ENCODE measurements around a stretch of chr1.

GRCh38 chr1:10776170-10776914, 20.1 kb downstream of the CASZ1 start:
- PRO-cap: no peak

DNA sequence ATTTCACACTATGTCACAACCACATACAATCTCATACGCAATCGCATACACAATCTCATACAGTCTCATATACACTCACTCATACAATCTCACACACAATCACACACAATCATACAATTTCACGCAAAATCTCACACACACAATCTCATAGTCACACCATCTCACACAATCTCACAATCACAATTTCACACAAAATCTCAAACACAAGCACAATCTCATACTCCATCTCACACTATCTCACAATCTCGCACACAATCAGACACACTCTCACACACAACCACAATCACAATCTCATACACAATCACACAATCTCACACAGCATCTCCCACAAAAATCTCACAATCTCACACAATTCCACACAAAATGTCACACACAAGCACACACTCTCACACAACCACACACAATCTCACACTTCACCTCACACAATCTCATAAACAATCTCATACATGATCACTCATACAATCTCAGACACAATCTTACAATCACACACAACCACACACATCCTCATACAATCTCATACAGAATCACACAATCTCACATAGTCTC, 18.4 kb downstream of the CASZ1 start:
- PRO-cap: no peak

DNA sequence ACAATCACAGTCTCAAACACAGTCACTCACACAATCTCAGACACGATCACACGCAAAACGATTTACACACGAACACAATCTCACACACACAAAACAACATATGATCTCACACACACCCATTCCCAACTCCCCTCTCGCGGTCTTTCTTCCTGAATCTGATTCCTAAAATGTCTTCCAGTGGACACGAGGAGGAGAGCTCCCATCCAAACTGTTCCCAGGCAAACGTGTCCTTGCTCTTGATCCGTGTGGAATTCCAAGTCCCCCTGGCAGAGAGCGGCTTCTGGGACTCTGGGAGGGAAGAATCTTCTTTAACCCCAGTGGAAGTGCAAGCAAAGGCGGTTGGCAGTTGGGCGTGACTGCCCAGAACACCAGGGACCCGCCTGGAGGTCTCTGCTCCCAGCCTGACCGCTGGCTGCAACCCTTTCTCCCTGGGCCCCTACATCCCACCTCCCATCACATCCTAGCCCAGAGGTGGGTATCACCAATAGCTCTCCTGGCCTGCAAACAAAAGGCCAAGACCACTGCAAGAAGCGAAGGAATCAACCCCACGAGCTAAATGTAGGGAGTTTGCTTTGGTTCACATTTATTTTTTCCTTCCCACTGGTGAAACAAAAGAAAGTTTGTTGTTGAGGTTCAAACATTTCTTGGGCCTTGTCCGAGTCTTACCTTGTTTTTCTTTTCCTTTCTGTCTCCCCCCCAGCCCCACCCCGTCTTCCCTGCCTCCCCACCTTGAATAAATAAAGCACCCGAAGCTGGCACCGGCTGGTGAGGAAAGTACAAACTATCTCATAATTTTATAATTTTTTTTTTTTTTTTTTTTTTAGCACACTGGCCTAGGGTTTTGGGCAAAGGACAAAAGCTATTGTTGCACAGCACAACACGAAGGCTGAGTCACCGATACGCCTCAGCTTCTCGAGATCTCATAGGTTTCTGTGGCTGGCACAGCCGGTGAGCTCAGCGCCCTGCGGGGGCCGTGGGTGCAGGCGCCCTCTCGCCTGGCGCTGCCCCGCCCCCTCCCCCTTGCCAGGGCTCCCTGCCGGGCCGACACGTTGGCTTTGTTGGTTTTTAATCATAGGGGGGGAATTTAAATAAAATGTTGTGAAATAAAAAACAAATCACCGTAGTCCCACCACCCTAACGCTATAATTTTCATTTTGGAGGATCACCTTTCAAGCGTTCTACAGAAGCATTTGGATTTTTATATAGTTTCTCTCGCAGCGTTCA, 17.6 kb downstream of the CASZ1 start:
- PRO-cap: no peak

GRCh38 chr1:10791476-10792674, 4.6 kb downstream of the CASZ1 start:
- PRO-cap: no peak

DNA sequence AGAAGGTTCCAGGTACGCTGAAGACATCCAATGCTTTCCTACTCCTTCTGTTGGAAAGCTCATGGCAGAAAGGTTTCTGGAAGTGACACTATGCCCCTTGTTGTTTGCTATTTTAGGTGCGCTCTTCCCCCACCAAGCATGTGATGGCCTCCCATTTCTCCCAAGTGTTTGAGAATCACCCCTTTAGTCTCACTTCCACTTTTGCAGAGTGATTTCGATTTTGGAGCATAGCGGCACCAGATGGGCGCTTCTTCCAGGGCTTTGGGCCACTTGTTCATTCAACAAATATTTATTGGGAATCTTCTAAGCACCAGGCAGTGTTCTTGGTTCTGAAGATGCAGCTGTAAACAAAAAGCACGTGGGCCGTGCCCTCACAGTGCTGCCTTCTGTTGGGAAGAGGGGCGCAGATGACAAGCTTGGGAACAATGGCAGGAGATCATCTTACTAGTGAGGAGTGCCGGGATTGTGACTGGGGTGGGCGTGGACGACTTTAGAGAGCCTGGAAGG, 12.5 kb downstream of the C1orf127 start:
- PRO-cap: bidirectional peak, plus-strand start outside the sequence, minus-strand start at position 388 of the sequence

GRCh38 chr1:11058381-11058971, 1.3 kb downstream of the SRM start:
- PRO-cap: no peak

DNA sequence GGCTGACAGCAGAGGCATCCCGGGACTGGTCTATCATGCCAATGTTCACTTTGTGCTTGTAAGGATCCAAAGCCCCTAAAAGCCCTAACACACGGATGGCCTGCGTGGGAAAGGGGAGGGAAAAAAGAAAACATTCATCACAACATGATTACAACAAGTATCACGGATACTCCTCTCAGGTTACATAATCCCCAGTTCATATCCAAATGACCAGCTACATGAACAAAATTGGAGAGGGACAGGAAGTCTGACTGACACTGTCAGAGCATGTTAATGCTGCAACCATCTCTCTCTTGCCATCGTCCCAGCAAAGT, 31.4 kb downstream of the MTOR start:
- PRO-cap: no peak

- PRO-cap: no peak
Measured at GRCh38 chr1:11250716-11251424, 11.5 kb downstream of the MTOR start.

DNA sequence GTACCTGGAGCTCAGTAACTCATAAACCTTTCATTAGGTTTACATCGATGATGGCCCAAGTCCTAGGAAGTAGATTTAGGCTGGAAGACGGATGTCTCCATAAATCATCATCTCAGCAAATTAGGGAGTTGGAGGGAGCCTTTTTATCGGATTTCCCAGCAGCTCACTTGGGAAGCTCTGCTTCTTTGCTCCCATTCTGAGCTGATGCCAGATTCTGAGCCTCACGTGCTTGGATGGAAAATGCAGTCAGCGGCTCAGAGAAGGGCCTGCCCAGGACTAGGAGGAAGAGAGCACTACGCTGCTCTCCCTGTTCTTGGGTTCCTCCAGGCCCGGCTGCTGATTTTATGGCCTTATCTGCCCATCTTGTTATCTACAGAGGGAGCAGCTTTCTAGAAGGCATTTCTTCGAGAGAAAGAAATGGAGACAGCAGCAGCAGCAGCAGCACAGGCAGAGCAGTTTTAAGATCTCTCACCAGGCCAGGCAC, 42.0 kb downstream of the UBIAD1 start:
- PRO-cap: no peak

GRCh38 chr1:11886788-11887874, 28.4 kb upstream of the NPPB start:
- PRO-cap: no peak

DNA sequence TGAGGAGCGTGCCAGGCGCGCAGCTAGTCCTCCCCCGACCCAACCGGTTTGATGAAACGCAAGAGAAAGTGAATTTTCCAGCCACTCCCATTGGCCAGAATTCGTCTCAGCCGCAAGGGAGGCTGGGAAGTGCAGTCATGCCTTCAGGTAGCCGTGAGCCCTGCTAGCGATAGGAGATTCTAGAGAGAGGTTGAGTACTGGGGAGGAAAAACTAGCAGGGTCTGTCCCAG, 17.4 kb downstream of the KIAA2013 start:
- PRO-cap: bidirectional peak, plus-strand start at position 146 of the sequence, minus-strand start at position 50 of the sequence

GRCh38 chr1:11922942-11923659, 3.1 kb downstream of the KIAA2013 start:
- PRO-cap: no peak

GRCh38 chr1:11998638-11999267, 18.5 kb downstream of the MFN2 start:
- PRO-cap: no peak

DNA sequence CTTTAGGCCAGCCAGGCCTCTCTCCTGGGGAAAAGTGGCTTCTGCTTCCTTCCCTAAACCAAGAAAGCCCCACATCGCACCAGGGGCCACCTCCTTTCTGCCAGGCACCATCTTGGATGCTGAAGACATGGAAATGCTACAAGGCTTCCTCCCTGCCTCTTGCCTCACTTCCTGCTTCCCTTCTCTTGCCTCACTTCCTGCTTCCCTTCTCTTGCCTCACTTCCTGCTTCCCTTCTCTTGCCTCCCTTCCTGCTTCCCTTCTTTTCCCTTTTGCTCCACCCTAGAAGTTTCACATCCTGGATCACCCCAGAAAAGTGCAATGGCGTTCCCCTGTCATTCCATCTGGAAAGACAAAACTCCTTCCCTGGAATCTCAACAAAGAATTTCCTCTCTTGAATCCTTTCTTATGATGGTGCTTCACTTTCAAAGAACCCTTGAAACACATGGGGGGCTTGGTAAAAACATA, 18.7 kb downstream of the TNFRSF8 start:
- PRO-cap: no peak

DNA sequence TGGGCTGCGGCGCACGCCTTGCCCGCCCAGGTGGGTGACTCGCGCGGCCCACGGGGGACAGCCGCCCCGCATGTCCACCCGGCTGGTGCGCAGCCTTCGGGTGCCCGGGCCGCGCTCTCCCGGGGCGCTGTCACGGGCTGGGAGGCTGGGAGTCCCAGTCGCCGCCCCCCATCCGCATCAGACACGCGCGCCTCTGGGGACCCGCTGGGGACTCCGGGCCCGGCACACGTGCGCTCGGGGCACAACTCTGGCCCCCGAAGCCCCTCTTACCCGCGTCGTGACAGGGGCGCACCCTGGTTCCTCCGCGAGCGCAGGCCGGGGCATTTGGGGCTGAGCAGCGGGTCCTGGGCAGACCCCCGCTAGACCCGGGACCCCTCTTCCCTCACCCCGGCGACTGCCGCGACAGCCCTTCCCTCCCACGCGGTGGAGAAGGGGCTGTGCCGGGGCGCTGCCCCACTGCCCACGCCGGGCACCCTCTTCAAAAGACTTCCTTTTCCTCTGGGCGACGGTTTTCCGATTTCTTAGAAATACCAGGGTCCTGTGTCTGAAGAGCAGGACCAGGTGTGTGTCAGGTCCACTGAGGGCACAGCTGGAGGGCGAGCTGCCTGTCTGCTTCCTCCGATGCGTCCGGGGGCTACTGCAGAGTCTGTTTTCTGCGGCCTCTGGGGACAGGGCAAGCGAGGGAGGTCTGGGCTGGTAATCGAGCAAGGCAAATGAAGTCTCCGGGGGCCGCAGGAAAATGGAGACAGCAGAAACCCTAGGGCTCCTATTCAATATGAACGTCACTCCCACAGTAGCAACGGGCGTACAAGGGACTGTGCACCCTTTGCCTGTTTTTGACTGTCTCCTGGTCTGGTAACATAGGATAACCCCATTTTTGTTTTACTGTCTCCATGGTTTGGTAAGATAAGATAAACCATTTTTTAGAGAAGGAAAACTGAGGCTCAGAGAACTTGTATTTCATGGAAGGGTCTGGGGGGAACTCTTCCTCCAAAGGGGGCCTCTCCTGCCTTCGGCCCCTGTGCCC, 662 bp downstream of the TNFRSF1B start:
- PRO-cap: no peak

DNA sequence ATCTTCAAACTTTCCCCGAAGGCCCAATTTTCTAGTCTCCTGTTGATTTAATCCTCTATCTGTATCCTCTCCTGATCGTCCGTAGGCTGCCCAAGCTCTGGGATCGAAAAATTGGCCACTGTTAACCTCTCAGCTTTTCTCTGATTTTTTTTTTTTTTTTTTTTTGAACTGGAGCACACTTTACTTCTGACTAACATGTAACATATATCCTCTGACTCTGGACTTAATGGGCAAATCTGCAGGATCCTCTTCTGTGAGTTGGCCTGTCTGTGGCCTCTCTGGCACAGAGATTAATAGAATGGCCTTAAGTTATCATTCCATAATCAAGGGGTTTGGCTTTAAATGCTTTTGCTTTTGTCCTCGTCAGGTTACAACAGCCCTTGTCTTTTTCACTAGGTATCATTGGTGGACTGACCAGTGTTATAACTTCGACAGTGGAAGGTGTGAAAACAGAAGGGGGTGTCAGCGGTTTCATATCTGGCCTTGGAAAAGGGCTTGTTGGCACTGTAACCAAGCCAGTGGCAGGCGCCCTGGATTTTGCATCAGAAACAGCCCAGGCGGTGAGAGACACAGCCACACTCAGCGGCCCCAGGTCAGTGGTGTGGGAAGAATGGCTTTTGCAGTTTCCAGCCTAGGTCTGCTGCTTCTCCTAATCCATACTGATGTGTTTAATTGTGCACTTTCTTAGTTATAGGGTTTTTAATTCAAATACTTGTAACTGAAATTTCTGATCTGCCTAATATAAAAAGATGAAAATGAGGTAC, 158.0 kb downstream of the DHRS3 start:
- PRO-cap: no peak

- PRO-cap: no peak
Measured at GRCh38 chr1:12490430-12491016, 127.5 kb downstream of the DHRS3 start.

DNA sequence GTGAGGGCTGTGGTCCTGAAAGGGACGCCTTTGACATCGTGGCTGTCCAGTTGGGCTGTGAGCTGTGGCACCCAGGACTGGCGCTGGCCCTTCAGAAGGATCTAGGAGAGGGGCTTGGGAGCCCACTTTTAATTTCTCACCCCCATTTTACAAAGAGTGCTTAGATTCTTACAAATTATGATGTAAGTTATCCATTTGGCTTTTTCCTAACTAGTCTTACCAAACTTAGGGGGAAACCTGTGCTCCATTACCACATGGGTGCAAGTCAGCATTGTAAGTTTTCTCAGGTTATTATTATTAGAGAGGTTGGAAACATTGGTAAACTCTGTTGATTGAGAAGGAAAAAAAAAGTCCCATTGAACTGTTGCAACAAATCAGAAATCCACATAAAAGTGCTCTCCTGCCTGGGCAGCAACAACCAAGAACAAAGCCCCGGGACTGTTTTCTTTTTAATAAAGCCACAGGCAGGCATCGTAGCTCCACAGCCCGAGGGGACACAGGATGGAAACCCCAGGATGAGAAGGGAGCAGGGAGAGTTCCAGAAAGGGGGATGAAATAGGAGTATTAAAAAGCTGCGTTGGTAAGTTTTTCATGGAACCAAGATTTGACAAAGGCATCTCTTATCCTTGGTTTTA, 108.3 kb downstream of the DHRS3 start:
- PRO-cap: no peak

DNA sequence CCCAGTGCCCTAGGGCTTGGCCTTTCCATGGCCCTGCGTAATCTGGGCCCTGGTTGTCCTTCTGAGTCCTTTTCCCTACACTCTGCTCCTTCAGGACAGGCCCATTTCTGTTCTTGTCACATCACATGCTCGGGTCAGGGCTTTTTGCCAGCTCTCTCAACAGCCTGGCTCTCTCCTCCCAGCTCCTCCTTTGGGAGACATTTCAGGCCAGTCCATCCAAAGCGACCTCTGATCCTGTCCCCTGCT, 45.0 kb downstream of the DHRS3 start:
- PRO-cap: no peak

GRCh38 chr1:12600346-12600887, 17.6 kb downstream of the DHRS3 start:
- PRO-cap: no peak

Measured in WTC11 (cell line).